Paraaortic lymph node (tissue), 1 donor: ENCODE measurements around the gene ALPI.

GRCh38 chr2:232386355-232386925 is 7.9 kb downstream of the ALPP start:
- PRO-cap = no peak

GRCh38 chr2:232455874-232456387 is at the start of gene ALPI:
Gene ALPI, plus strand, starts transcription at chr2:232456153.
- PRO-cap = no peak

- PRO-cap = no peak
Measured at GRCh38 chr2:232526673-232527052, 703 bp downstream of the CHRND start.

- PRO-cap = unidirectional peak, plus-strand start at chr2:232551090
Measured at GRCh38 chr2:232550786-232551514, 461 bp downstream of the EIF4E2 start.

GRCh38 chr2:232634399-232635276 is 1.2 kb downstream of the EFHD1 start:
- PRO-cap = no peak

- PRO-cap = no peak
Measured at GRCh38 chr2:232755981-232756373, 20.4 kb downstream of the KCNJ13 start.

GRCh38 chr2:232815412-232815948 is 39.1 kb upstream of the KCNJ13 start:
- PRO-cap = no peak

DNA sequence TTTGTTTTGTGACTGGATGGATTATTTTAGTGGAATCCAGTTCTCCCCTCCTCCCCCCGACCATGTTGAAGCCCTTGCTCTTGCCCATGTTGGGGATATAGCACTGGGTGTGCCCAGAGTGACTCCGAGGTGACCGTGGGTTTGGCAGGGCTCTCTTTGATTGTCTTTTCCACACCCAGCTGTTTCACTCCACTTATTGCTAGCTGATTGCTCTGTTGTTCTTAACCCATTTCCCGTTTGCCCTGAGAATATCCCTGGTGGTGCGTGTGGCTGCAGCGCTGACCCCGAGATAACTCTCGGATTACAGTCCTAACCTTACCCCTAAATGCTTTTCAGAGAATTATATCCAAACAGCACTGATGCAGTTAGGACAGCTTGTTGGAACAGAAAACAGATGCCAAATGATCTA is 34.4 kb upstream of the SNORC start:
- PRO-cap = no peak

DNA sequence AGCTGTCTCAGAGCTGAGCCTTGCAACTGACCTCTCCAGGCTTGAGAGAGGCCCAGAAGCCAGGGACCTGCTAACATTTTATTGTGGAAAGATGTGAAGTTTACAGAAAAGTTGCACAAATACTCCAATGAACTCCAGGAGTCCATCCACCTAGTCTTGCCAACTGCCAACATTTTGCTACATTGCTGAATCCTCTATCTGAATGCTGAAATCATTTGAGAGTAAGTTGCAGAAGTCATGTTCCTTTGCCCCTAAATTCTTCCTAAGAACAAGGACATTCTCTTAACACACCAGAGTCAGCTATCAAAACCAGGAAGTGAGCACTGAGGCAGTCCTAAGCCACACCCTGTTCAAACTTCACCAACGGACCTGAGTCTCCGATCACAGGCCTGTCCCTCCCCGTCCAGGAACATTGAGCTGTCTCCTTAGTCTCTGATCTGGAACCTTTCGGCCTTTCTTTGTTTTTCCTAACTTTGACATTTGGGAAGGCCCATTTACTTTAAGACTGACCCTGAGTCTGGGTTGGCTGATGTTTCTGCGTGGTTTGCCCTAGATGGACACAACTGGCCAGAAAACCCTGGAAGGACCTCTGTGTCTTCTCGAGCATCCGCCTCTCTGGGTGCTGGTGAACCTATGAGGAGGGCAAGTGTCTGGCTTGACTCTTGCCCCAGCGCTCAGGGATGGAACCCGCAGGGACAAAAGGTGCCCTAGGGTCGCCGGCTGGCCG is 4.1 kb downstream of the SNORC start:
- PRO-cap = no peak

DNA sequence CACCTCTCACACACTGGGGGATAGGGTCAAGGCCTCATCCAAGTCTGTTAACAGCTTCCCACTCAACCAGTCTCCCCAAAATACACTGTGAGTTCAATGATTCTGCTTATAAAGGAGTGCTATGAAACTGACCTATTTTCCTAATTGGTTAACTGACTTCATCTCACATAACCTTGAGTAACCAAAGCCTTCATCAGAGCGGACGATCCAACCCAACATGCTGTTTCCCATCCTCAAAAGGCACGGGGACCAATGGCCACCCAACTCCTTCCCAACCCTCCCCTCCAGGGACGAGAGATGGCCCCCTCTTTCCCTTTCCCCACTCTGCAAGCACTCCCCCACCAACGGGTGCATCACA is 7.6 kb downstream of the SNORC start:
- PRO-cap = no peak

DNA sequence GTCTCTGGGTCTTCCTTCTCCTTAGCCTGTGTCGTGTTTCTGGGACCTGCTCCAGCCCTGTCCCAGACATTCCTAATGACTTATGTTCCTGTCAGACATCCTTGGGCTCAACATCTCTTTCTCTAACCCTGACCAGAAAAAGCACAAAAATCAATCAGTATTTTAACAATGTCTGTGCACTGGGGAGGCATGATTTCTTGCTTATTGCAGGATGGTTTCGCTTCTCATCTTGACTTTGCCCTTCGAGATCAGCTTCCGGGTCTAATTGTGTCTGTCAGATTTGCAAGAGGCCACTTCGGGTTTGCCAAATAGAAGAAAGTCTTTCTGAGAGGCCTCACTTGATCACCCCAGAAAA is 26.7 kb downstream of the INPP5D start:
- PRO-cap = no peak

DNA sequence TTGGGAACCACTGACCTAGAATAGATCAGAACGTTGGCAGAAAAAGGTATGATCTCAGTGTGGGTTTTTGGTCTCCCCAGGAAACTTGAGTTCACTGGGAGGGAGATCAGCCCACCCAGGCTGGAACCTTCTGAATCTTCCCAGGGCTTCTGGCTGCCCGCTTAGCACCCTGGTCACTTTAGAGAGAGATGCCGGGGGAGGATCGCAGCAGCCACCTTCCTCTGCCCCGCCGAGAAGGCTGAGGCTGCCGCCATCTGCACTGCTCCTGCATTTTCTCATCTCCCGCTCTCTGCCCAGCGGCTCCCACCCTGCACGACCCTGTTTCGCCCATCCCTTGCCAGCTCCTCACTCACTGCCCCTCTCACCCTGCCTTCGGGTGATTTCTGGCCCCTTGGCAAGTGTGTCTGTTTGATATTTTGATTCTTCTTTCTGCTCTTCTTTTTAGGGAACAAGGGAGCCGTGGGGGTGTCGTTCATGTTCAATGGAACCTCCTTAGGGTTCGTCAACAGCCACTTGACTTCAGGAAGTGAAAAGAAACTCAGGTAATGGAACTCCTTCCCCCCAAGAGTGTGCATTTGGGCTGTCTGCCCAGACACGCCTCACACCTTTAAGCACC is 82.5 kb upstream of the ATG16L1 start:
- PRO-cap = no peak

GRCh38 chr2:233185203-233185698 is 66.2 kb upstream of the ATG16L1 start:
- PRO-cap = no peak

- PRO-cap = no peak
Measured at GRCh38 chr2:233190561-233191222, 60.8 kb upstream of the ATG16L1 start.

DNA sequence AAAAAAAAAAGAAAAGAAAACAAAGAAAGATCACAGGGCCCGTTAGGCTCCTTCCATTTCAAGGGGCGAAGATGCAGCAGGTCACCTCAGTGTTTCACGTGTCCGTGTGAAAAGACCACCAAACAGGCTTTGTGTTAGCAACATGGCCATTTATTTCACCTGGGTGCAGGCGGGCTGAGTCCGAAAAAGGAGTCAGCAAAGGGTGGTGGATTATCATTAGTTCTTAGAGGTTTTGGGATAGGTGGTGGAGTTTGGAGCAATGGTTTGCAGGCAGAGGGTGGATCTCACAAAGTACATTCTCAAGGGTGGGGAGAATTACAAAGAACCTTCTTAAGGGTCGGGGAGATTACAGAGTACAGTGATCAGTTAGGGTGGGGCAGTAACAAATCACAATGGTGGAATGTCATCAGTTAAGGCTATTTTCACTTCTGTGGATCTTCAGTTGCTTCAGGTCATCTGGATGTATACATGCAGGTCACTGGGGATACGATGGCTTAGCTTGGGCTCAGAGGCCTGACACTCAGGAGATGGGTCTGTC is 37.9 kb upstream of the ATG16L1 start:
- PRO-cap = no peak

DNA sequence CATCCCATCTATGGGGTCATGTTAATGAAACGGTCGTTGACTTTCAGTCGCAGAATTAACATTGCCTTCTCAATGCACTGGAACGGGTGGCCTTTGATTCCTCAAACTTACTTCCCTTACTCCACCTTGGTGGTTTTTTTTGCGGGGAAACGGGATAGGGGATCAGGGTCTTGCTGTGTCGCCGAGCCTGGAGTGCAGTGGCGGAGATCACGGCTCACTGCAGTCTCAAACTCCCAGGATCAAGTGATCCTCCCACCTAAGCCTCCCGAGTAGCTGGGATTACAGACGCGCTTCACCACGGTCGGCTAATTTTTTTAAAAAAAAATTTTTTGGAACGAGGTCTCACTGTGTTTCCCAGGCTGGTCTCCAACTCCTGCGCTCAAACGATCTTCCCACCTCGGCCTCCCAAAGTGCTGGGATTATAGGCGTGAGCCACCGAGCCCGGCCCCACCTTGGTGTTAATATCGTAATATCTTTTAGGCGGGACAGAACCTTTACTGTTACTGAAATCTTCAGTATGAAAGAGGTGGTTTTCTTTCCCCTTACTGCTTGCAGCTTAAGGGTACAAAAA is 853 bp downstream of the ATG16L1 start:
- PRO-cap = no peak

GRCh38 chr2:233372883-233373389 is 18.6 kb downstream of the DGKD start:
- PRO-cap = no peak

DNA sequence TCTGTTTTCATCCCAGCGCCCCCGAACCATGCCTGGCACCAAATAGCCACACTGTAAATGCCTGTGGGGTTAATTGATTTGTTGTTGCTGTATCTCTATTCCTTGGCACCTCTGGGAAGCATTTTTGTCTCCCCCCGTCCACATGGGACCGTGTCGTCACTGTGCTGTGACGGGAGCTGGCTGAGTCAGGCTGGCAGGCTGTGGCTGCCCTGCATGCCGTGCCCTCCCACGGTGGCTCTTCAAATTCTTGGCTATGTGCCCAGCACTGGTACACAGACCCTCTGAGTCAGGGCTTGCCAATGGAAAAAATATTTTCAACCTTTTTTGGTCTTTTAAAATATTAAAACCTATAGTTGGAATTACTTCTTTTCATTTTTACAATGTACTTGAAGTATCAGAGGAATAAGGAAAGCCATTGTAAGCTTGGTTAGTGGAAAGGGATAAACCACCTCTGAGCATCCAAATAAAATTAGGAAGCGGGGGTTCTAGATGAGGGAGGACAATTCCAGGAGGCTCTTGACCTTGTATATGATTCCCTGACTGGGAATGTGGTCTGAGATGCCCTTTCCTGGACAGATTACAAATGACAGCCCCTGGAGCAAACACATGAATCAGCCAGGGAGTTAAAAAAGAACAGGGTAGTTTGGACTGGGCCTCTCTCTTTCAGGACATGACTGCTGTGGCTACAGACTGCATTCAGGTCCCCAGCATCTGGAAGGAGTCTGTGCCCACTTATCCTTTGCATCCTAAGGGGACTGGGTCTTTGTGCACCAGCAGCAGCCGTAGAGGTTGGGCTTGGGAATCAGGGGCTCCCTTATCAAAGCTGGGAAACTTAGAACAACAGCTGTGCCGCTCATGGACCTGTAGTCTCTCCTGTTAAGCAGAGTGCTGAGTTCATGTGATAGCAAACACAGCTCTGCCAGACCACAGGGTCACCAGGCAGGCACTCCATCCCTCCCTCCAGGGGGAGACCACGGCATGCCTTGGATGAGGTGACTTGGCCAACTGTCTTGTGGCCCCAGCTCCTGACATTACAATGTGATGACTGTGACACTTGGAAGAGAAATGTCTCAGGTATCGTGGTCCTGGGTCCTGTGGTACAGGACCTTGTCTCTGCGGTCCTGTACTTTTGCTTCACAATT is 59.6 kb downstream of the DGKD start:
- PRO-cap = no peak

GRCh38 chr2:233424037-233424723 is 69.9 kb downstream of the DGKD start:
- PRO-cap = no peak

DNA sequence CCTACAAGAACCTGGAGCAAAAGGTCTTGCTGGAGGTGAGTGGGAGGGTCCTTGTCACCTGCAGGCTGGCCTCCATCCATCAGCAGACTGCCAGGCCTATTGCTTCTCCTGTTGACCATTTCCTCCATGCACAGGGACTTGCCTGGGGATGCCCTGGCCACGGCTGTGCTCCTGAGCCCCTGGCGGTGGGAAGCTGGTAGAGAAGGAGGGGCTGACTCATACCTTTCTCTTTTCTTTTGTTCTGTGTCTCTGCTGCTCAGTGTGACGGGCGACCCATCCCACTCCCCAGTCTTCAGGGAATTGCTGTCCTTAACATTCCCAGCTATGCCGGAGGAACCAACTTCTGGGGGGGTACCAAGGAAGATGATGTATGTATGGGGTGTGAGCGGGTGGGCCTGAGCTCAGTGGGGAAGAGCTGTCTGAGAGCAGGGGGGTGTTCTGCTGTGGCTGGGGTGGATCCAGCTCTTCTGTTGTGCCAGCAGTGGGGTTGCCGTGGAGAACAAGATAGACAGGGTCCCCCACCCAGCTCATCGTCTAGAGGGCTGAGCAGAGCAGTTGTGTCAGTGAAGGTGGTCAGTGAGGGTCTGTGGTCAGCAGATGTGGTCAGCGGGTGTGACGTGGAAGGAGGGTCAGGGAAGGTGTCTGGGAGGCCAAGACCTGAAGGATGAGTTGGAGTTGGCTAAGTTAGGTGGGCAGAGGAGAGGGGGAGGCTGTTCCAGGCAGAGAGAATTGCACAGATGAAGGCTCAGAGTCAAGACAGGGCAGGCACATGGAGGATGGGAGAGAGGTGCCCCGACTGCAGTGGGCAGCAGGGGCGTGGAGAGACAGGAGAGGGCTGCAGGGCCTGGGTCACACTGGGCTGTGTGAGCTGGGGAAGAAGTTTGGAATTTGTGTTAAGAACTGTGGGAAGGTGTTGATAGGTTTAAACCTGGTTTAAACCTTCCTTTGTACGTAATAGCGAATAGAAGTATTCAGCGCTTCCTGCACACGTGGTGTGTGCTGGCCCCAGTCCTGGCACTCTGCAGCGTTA is 103.0 kb downstream of the DGKD start:
- PRO-cap = no peak